Breast epithelium (tissue), 2 donors: Measurements from ENCODE around the genes RBM4B and PC.

GRCh38 chr11:66667397-66667951, 10.2 kb downstream of the RBM4B start:
- PRO-cap: no peak
- RAMPAGE, long total RNA, 2 experiments: no peak in any of the 2 experiments

GRCh38 chr11:66677462-66678296, at the start of gene RBM4B:
Gene RBM4B (minus strand): TSS chr11:66677887.
- PRO-cap: unidirectional peak, plus-strand start at chr11:66677693; bidirectional peak, plus-strand start at chr11:66678057, minus-strand start at chr11:66677873
- RAMPAGE, long total RNA, 2 experiments: start-site peak on the minus strand in 1 of 2 experiments, at chr11:66677798-66677877 at its widest, 216 reads per replicate

GRCh38 chr11:66745646-66746124, 1.1 kb downstream of the C11orf80 start:
- PRO-cap: no peak
- RAMPAGE, long total RNA, 2 experiments: no peak in any of the 2 experiments

- PRO-cap: no peak
- RAMPAGE, long total RNA, 2 experiments: no peak in any of the 2 experiments
Observed at GRCh38 chr11:66866060-66866822, 9.4 kb downstream of the LRFN4 start.

- PRO-cap: no peak
- RAMPAGE, long total RNA, 2 experiments: no peak in any of the 2 experiments
Observed at GRCh38 chr11:66882756-66883593, 26.1 kb downstream of the LRFN4 start.

DNA sequence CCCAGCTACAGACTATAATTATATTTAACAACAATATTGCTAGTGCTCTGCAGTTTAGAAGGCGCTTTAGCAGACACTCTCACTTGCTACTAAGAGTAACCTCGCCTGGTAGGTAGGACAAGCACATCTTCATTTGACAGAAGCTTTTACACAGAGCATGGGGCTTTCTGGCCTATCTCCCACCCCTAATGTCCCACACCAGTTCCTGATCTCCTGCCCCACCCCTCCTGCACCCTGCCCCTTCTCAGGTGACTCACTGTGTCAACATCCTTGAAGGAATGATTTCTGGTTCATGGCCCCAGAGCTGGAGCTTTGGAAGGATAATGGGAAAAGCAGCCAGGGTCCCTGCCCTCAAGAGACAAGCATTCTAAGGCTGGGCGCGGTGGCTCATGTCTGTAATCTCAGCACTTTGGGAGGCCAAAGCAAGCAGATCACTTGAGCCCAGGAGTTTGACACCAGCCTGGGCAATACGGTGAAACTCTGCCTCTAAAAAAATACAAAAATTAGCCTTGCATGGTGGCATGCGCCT, 47.2 kb downstream of the LRFN4 start:
- PRO-cap: no peak
- RAMPAGE, long total RNA, 2 experiments: no peak in any of the 2 experiments

DNA sequence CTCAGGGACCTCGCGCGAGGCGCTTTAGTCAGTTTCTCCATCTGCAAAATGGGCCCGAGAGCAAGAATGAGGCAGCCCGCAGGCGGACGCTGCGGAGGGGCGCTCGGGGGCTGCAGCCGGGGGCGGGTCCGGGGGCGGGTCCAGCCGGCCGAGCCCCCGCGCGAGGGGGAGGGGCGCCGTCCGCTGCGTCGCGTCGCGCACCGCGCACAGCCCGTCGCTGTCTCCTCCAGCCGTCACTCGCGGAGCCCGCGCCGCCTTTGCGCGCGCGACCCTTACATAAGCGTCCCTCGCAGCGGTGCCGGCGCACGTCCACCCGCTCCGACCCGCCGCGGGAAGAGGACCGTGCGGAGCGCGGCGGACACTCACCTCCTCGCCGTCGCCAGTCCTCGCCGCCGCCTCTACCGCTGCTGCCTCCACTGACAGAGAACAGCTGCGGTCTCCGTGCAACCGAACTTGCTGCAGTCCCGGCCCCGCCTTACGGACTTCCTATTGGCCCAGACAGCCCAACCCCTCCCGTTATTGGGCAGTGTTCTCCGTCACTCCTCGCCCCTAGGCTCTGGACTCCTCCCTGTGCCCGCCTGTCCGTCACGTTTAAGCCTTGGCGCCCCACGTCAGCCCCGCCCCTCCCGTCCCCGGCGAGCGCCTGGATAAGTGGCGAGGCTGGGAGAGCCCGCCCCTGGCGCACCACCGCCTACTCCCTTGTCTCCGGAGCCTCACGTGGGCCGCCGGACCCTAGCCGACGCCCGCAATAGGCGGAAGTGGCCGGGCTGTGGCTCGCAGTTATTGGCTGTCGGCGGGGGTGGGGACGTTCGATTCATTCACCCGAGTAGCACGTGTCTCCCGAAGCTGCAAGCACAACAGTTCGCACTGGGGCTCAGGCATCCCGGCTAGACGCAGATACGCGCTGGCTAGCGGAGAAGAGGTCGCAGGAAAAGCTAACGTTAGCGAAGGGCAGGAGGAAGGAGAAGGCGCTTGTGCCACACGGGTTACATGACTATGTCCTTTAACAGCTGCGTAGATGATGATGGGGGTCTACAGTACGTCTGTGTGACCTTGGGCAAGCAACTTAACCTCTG, at the start of gene PC:
Gene PC (minus strand): TSS at position 428 of the 1,076 bp plus-strand sequence.
- PRO-cap: unidirectional peak, minus-strand start at position 418 of the sequence; unidirectional peak, plus-strand start at position 860 of the sequence
- RAMPAGE, long total RNA, 2 experiments: start-site peak on the minus strand in 2 of 2 experiments, centred at positions 413 to 430 of the sequence, 111 to 220 reads per replicate

- PRO-cap: no peak
- RAMPAGE, long total RNA, 2 experiments: no peak in any of the 2 experiments
Observed at GRCh38 chr11:67022306-67022549, 706 bp upstream of the SYT12 start.

- PRO-cap: no peak
- RAMPAGE, long total RNA, 2 experiments: no peak in any of the 2 experiments
Observed at GRCh38 chr11:67052675-67053389, 3.8 kb upstream of the RHOD start.

GRCh38 chr11:67117535-67118065, 1.5 kb upstream of the KDM2A start:
- PRO-cap: unidirectional peak, plus-strand start at chr11:67117897
- RAMPAGE, long total RNA, 2 experiments: no peak in any of the 2 experiments

- PRO-cap: no peak
- RAMPAGE, long total RNA, 2 experiments: no peak in any of the 2 experiments
Observed at GRCh38 chr11:67136353-67137471, 17.6 kb downstream of the KDM2A start.

DNA sequence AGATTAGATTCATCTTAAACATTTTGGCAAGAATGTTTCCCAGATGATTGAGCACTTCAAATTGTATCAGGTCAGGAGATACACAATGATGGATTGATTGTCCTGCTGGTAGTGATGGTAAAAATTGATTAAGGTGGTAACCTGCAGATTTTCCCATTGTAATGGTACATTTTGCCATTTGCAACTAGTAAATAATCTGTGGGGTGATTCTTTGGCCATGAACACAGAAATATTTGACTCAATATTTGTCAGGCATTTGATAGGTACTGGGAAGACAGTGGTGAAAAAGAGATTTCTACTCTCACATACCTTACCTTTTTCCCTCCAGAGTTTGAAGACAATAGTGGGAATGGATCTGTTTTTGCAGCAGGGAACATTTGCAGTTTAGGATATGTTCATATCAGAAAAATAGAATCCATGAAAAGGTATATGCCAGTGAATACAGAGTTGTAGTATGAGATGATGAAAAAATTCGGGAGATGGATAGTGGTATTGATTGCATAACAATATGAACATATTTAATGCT, 40.5 kb downstream of the KDM2A start:
- PRO-cap: no peak
- RAMPAGE, long total RNA, 2 experiments: no peak in any of the 2 experiments

GRCh38 chr11:67183207-67184029, 64.4 kb downstream of the KDM2A start:
- PRO-cap: no peak
- RAMPAGE, long total RNA, 2 experiments: no peak in any of the 2 experiments

- PRO-cap: no peak
- RAMPAGE, long total RNA, 2 experiments: no peak in any of the 2 experiments
Observed at GRCh38 chr11:67256843-67257913, 9.1 kb upstream of the GRK2 start.

DNA sequence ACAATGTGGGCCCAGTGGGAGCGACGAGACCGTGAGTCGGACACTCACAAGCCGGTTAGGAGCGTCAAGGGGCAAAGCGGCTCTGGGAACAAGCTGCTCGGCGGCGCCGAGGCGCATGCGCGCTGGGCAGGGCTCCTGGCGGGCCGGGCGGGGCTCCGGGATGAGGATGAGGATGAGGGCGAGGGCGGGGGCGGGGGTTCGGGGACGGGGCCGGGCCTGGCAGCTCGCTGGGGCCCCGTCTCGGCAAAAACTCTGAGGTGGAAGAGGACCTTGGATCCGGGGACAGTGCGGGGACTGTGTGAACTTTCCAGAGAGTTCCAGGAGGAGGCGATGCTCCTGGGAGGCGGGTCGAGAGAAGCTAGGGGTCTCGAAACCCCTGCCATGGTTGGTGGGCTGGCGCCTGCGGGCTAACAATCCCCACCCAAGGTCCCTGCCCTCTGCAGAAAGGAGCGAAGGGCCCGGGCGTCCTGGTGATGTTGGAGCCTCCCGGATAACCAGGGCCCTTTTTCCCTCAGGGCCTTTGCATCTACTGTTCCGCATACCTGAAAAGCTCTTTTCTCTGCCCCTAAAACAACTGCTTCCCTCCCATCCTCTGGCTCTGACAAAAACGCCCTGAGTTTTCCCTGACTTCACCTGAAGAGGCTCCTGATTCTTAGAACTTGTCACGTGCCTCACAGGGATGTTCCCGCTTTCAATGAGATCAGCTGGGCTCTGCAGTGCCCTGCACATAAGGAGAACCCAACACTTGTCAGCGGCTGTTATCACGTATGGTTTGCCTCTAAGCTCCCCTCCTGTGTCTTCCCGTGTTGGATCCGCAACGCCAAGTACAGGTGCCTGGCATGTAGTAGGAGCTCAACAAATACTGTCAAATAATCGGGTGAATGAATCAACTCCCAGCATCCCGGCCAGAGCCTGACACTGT, 4.6 kb upstream of the GRK2 start:
- PRO-cap: no peak
- RAMPAGE, long total RNA, 2 experiments: no peak in any of the 2 experiments

GRCh38 chr11:67267217-67268002, 1.1 kb downstream of the GRK2 start:
- PRO-cap: no peak
- RAMPAGE, long total RNA, 2 experiments: no peak in any of the 2 experiments

DNA sequence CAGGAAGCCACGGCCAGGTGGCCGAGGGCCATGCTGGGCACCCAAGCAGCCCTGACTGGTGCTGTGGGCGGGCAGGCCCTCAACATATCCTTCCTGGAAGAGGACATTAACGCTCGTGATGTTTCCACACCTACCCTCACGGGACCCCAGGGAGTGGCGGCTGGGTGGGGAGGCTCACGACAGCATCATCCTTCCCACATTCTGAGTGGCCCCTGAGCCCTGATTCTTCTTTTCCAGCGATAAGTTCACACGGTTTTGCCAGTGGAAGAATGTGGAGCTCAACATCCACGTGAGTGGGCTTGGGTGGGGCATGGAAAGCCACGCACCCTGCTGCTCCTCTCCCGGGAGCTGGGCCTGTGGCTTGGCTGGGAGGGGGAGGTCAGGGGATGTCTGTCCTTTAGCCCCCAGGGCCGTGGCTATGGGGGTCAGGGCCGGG, 8.6 kb upstream of the ANKRD13D start:
- PRO-cap: no peak
- RAMPAGE, long total RNA, 2 experiments: no peak in any of the 2 experiments

DNA sequence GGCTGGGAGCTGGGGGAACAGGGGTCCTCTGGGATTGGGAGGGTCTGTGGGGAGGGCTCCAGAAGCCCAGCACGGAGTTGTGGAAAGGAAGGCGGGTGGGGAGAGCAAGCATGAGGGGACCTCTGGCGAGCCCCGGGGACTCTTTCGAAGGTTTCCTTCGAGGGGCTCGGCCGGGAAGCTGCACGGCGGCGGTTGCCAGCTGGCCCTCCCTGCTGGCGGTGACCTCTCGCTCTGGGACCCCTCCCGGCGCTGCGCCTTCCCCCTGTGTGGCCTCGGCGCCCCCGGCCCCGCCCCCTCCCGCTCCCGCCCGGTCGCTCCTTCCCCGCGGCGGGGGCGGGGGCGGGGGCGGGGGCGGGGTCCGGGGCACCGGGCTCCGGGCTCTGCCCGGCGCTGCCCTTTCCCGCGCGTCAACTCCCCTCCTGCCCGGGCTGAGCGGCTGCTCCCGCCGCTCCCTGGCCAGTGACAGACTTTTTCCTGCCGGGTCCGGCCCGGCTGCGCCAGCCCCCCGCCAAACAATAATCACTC, 1.0 kb downstream of the CLCF1 start:
- PRO-cap: unidirectional peak, plus-strand start at position 410 of the sequence; bidirectional peak, plus-strand start at position 459 of the sequence, minus-strand start at position 454 of the sequence
- RAMPAGE, long total RNA, 2 experiments: no peak in any of the 2 experiments

- PRO-cap: no peak
- RAMPAGE, long total RNA, 2 experiments: no peak in any of the 2 experiments
Observed at GRCh38 chr11:67434547-67434952, 2.9 kb downstream of the PTPRCAP start.

DNA sequence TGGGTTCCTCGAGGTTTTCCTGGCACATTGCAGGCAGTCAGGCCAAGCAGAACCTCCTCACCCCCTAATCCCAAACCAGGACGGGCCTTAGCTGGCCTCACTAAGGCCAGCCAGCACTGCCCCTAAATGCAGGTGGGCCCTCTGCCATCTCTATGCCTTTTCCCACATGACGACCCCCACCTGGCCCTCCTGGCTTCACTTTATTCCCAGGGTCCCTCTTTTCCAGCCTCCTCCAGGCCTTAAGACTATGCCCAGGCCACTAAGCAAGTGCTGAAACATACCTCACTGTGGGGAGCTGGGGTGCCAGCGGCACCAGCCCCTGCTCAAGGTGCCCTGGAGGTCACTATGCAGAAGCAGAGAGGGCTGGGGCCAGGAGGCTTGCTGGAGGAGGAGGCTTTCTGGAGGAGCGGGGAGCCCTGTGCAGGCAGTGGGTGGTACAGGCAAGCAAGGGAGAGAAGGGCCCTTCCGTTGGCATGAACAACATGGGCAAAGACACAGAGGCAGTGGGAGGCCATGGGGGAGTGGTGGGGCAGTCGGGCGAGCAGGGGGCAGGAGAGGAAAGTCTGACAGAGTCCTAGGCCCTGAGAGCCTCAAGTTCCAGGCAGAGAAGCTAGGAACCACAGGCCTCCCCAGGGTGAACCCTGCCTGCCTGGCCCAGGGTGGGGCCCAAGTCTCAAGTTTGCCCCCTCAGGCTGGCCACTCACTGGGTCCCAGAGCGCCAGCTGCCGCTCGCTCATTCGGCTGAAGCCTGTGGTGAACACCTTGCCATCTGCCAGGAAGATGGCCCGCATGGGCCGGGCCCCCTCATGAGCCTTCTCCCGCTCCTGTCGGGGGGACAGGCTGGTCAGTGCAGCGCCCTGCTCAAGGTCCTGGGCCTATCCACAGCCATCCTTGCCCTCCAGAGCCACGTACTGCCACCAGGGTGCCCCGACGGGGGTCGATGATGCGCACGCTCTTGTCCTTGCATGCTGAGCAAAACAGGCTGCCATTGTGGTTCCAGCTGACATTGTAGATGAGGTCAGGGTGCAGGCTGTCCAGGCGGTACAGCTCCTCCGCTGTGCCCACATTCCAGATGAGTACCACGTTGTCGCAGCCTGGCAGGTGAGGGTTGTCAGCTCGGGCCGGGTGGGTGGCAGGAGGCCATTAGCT, 2.5 kb downstream of the CORO1B start:
- PRO-cap: no peak
- RAMPAGE, long total RNA, 2 experiments: no peak in any of the 2 experiments